ENCODE measurements around a stretch of chr2.

CAGE:
- cytosol, long polyA minus RNA, result no peak
- cytosol, long polyA plus RNA, result no peak
- long polyA plus RNA, result no peak
- nucleus, long polyA minus RNA, result no peak
- nucleus, long polyA plus RNA, result no peak
Measured at GRCh38 chr2:148380758-148381574, 263.6 kb upstream of the EPC2 start.

GRCh38 chr2:148528188-148528566, 116.4 kb upstream of the EPC2 start:
CAGE:
- cytosol, long polyA minus RNA, result no peak
- cytosol, long polyA plus RNA, result no peak
- long polyA plus RNA, result no peak
- nucleus, long polyA minus RNA, result no peak
- nucleus, long polyA plus RNA, result no peak

DNA sequence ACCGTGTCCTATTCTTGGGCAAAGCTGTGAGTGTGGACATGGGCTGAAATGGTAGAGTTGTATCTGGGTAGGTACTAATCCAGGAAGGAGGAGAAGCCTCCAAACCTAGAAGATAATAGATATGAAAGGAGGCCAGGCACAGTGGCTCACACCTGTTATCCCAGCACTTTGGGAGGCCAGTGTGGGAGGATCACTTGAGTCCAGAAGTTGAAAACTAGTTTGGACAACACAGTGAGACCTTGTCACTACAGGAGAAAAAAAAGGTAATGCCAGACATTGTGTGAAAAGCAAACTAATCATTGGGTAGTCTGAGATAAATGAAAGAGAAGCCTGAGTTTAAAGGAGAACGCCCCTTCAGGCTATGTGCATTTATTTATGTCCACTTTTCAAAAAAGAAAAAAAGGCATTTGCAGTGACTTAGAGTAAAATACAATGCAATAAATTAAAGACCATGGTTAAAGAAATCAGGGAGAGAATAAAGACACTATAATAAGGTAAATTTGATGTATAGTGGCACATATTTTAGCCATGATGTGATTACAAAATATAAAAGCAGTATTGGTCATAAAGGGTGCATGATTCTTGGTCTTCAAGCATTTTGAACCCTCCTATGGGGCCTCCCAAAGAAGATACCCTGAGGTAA, 51.6 kb downstream of the EPC2 start:
CAGE:
- cytosol, long polyA minus RNA, result no peak
- cytosol, long polyA plus RNA, result no peak
- long polyA plus RNA, result no peak
- nucleus, long polyA minus RNA, result no peak
- nucleus, long polyA plus RNA, result no peak

DNA sequence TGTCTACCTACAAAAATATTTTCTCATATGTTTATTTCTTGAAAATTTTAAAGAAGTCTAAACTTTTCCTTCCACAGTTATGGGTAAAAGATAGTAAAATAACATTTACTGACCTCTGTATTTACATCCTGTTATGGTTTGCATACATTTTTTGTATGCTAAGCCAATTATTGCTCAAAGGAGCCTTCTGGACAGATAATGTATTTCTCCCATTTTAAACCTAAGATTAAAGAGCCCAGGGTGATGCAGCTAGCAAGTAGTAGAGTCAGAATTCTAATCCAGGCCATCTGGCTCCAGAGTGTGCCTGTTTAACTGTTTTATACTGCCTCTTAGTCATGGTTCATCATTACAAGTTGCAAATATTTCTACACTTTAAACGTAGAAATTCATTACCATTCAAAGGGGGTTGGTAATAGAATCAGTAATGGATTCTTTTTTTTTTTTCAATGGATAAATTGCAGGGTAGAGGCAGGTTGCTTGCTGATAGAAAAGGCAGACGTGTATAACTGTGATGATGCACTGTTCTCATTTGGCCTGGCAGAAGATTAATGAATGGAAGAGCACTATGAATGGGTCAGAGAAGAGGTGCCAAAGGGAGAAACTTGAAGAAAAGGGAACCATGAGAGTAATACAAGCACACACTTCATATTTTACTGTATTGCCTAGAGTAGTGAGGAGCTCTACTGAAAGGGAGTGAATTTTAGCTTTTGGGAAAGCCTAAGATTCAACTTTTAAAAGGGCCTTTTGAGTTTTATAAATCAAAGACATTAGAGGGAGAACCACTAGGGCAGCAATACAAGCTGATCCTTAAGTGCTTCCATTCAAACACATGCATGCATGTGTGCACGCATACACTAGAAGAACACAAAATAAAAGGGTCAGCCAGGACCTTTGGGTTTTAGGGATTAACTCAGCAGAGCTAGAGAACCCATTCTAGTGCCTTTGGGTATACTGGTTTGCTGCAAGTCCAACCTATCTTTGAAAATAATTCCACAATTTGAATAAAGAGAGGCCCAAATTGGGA, 52.6 kb downstream of the EPC2 start:
CAGE:
- cytosol, long polyA minus RNA, result no peak
- cytosol, long polyA plus RNA, result no peak
- long polyA plus RNA, result no peak
- nucleus, long polyA minus RNA, result no peak
- nucleus, long polyA plus RNA, result no peak

GRCh38 chr2:149648340-149649320, 61.1 kb upstream of the MMADHC start:
CAGE:
- cytosol, long polyA minus RNA, result no peak
- cytosol, long polyA plus RNA, result no peak
- long polyA plus RNA, result no peak
- nucleus, long polyA minus RNA, result no peak
- nucleus, long polyA plus RNA, result no peak

DNA sequence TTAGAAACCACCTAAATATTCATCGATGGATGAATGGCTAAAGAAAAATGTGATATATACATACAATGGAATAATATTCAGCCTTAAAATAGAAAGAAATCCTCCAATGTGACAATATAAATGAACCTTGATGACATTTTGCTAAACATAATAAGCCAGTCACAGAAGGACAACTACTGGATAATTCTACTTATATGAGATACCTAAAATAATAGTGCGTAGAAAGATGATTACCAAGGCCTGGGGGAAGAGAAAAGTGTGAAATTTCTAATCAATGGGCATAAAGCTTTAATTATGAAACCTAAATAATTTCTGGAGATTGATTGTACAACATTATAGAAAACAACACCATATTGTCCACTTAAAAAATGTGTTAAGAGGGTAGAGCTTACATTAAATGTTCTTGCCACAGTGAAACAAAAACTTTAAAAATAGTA, 281.0 kb upstream of the MMADHC start:
CAGE:
- cytosol, long polyA minus RNA, result no peak
- cytosol, long polyA plus RNA, result no peak
- long polyA plus RNA, result no peak
- nucleus, long polyA minus RNA, result no peak
- nucleus, long polyA plus RNA, result no peak

CAGE:
- cytosol, long polyA minus RNA, result no peak
- cytosol, long polyA plus RNA, result no peak
- long polyA plus RNA, result no peak
- nucleus, long polyA minus RNA, result no peak
- nucleus, long polyA plus RNA, result no peak
Measured at GRCh38 chr2:151789525-151790018, 38.6 kb downstream of the ARL5A start.

DNA sequence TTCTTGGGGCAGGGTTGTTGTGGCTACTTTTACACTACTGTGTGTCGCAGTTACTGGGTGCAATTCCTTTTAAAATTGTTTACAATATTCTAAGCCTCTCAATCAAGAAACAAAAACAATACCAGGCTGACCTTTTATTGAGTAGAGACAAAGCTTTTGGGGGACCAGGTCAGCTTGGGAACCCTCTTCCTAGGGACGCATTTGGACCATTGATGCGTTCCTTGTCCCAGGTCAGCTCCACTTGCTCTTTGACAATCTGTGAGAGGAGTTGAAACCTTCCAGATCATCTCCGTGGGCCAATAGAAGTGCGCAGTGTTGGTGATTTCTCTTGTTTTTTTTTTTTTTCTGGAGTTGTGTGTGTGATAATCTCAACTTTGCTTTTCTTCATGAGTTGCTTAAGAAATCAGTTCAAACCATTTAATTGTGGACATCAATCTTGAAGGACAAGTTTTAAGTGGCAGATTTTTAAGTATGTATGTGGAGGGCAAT, 2.8 kb downstream of the FMNL2 start:
CAGE:
- cytosol, long polyA minus RNA, result no peak
- cytosol, long polyA plus RNA, result no peak
- long polyA plus RNA, result no peak
- nucleus, long polyA minus RNA, result no peak
- nucleus, long polyA plus RNA, result no peak

DNA sequence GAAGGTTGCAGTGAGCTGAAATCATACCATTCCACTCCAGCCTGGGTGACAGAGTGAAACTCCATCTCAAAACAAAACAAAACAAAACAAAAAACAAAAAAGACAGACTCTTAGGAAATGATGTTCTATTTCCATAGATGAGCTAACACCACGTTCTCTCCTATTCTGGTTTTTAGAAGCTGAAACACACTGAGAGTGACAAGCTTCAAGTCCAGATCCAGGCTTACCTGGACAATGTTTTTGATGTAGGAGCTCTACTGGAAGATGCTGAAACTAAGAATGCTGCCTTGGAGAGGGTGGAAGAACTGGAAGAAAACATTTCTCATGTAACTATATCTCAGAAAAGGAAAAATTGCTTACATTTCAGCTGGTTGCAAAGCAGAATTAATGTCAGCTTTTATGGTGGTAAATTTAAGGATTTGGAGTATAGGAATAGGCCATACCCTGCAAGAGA, 102.6 kb downstream of the PRPF40A start:
CAGE:
- cytosol, long polyA minus RNA, result no peak
- cytosol, long polyA plus RNA, result no peak
- long polyA plus RNA, result no peak
- nucleus, long polyA minus RNA, result no peak
- nucleus, long polyA plus RNA, result no peak

GRCh38 chr2:152715620-152716304, 1.5 kb downstream of the PRPF40A start:
CAGE:
- cytosol, long polyA minus RNA, result start-site peak on the minus strand at chr2:152715999-152716008, 175 reads
- cytosol, long polyA plus RNA, result no peak
- long polyA plus RNA, result no peak
- nucleus, long polyA minus RNA, result start-site peak on the minus strand at chr2:152715997-152716129, 482 reads
- nucleus, long polyA plus RNA, result start-site peak on the minus strand at chr2:152715999-152716125, 421 and 479 reads in 2 replicates

GRCh38 chr2:152804367-152804594, 85.9 kb downstream of the ARL6IP6 start:
CAGE:
- cytosol, long polyA minus RNA, result no peak
- cytosol, long polyA plus RNA, result no peak
- long polyA plus RNA, result no peak
- nucleus, long polyA minus RNA, result no peak
- nucleus, long polyA plus RNA, result no peak

DNA sequence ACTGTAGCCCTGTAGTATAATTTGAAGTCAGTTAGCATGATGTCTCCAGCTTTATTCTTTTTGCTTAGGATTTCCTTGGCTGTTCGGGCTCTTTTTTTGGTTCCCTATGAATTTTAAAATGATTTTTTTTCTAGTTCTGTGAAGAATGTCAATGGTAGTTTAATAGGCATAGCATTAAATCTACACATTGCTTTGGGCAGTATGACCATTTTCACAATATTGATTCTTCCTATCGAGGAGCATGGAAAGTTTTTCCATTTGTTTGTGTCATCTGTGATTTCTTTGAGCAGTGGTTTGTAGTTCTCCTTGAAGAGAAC, 185.7 kb upstream of the GALNT13 start:
CAGE:
- cytosol, long polyA minus RNA, result no peak
- cytosol, long polyA plus RNA, result no peak
- long polyA plus RNA, result no peak
- nucleus, long polyA minus RNA, result no peak
- nucleus, long polyA plus RNA, result no peak

CAGE:
- cytosol, long polyA minus RNA, result no peak
- cytosol, long polyA plus RNA, result no peak
- long polyA plus RNA, result no peak
- nucleus, long polyA minus RNA, result no peak
- nucleus, long polyA plus RNA, result no peak
Measured at GRCh38 chr2:155231064-155231508, 532.6 kb downstream of the KCNJ3 start.

GRCh38 chr2:155965384-155966545, 366.8 kb downstream of the NR4A2 start:
CAGE:
- cytosol, long polyA minus RNA, result no peak
- cytosol, long polyA plus RNA, result no peak
- long polyA plus RNA, result no peak
- nucleus, long polyA minus RNA, result no peak
- nucleus, long polyA plus RNA, result no peak

DNA sequence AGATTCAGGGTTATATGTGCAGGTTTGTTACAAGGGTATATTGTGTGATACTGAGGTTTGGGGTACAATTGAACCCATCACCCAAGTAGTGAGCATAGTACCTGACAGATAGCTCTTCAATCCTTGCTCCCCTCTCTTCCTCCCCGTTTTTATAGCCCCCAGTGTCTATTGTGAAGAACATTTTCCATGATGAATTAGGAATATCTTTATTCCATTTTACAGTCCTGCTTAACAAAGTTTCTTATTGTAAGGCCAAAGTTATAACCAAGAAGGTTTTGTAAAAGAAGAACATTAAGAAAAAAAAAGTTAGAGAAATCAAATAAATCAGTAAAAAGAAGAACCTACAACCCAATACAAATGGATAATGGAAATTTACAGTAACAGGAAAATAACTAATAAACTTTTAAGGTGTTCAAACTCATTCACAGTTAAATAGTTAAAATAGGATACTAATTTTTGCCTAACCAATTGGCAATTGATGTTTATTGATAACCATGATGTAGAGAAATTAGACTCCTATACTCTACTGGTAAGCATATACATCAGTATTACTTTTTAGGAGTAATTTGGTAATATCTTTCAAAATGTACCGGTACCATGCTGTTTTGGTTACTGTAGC, 192.4 kb downstream of the NR4A2 start:
CAGE:
- cytosol, long polyA minus RNA, result no peak
- cytosol, long polyA plus RNA, result no peak
- long polyA plus RNA, result no peak
- nucleus, long polyA minus RNA, result start-site peak on the minus strand centred at position 382 of the sequence, 123 bp wide, 13 reads
- nucleus, long polyA plus RNA, result no peak

DNA sequence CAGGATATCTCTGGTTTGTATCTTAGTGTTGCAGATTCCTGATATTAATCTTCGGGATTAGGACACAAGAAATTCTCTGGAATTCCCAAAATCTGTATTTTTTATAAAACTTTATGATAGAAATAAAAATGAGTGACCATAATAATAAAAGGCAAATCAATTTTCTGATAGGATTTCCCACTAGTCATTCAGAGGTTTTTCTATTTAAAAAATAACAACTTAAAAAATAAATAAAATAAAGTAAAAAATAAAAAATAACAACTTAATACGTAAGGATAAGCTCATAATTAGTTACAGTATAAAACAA, 158.9 kb downstream of the NR4A2 start:
CAGE:
- cytosol, long polyA minus RNA, result no peak
- cytosol, long polyA plus RNA, result no peak
- long polyA plus RNA, result no peak
- nucleus, long polyA minus RNA, result no peak
- nucleus, long polyA plus RNA, result no peak

DNA sequence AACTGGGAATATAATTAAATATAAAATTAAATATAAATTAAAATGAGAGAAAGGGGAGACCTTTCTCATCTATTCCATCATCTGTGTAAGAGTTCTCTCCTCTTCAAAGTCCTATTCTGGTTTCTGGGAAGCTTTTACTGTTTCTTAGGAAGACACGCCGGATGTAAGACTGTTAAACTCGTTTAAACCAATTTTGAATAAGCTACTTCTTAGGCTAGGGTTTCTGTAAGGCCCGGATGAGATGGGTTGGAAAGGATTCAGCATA, 2.7 kb upstream of the NR4A2 start:
CAGE:
- cytosol, long polyA minus RNA, result no peak
- cytosol, long polyA plus RNA, result no peak
- long polyA plus RNA, result no peak
- nucleus, long polyA minus RNA, result no peak
- nucleus, long polyA plus RNA, result no peak

GRCh38 chr2:156537881-156538383, 101.8 kb downstream of the GPD2 start:
CAGE:
- cytosol, long polyA minus RNA, result no peak
- cytosol, long polyA plus RNA, result no peak
- long polyA plus RNA, result no peak
- nucleus, long polyA minus RNA, result no peak
- nucleus, long polyA plus RNA, result no peak

DNA sequence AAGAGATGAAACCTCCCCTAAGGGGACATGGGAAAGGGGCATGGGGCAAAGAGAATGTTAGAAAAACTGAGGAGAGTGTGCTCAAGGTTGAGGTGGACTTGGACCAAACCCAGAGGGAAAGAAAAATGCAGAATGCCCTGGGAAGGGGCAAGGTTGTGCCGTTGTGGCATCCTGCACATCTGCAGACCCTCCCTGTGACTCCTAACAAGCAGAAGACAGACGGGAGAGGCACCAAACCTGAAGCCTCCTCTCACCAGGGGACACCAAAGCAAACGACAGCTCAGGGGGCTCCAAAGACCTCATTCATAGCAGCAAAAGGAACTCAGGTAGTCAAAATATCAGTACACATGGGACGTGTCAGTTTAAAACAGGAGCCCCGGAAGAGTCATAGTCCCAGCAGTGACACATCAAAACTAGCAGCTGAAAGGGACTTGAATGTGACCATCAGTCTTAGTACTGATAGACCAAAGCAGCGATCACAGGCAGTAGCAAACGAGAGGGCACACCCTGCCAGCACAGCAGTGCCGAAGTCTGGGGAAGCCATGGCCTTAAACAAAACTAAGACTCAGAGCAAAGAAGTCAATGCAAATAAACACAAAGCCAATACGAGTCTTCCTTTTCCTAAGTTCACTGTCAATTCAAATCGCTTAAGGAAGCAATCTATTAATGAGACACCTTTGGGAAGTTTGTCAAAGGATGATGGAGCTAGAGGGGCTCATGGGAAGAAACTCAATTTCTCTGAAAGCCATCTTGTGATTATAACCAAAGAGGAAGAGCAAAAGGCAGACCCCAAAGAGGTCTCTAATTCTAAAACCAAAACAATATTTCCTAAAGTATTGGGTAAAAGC, 1.0 kb downstream of the GALNT5 start:
CAGE:
- cytosol, long polyA minus RNA, result no peak
- cytosol, long polyA plus RNA, result no peak
- long polyA plus RNA, result no peak
- nucleus, long polyA minus RNA, result start-site peak on the minus strand centred at position 485 of the sequence, 52 bp wide, 10 reads
- nucleus, long polyA plus RNA, result no peak

GRCh38 chr2:157397391-157398073, 46.4 kb downstream of the CYTIP start:
CAGE:
- cytosol, long polyA minus RNA, result no peak
- cytosol, long polyA plus RNA, result no peak
- long polyA plus RNA, result no peak
- nucleus, long polyA minus RNA, result no peak
- nucleus, long polyA plus RNA, result no peak

Measured in keratinocyte (primary cell).